Duodenum (tissue), 1 donor: ENCODE measurements around the gene VCAM1.

GRCh38 chr1:96758919-96759825 is 37.6 kb downstream of the PTBP2 start:
- PRO-cap, result no peak

- PRO-cap, result no peak
Measured at GRCh38 chr1:97658571-97659502, 262.0 kb downstream of the DPYD start.

DNA sequence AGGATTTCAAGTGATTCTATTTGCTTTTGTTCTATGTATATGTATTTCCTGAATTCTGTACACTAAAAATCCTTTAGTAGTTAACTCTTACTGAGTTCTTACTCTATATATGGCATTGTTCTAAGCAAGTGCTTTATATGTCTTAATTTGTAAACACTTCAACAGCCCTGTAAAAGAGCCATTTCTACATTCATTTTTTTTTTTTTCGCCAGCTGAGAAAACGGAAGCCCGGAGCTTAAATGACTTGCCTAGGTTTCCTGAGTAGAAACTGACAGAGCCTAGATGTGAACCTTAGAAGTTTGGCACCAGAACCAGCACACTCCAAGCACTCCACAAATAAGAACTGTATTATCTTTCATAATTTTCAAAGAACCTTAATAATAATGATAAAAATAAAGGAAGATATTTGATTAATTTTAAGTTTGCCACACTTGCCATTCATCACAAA is 71.5 kb downstream of the DPYD start:
- PRO-cap, result no peak

GRCh38 chr1:98045006-98045710 is 124.3 kb upstream of the DPYD start:
- PRO-cap, result no peak

DNA sequence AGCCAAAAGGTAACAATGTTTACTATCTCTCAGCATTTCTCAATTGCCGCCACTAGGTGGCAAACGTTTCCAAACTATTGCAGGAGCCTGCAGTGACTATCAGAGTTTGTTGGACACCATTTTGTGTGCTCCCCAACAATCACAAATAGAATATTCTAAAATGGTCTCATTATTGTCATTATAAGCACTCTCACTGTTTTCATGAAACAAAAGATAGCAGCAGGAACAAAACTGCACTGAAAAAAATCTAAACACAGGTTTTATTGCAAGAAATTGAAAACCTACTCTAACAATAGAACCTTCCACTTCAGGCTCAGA is 83.9 kb upstream of the PLPPR4 start:
- PRO-cap, result no peak

DNA sequence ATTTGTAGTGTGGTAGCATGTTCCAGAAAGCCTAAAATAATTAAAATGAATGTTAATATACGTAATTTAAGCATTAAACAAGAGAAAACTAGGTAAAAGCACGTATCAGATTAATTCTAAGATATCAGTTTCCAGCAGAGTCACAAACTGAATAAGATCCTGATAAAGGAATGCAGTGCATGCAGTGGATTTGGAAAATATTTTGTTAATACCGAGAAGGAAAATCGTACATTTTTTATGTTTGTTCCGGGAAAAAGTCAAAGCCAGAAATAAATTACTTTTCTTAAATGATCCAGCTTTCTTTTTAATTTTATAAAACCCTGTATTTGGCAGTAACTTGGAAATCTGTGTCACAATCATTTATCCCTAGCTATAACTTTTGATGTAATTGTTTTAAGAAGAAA is 904 bp downstream of the PALMD start:
- PRO-cap, result no peak

DNA sequence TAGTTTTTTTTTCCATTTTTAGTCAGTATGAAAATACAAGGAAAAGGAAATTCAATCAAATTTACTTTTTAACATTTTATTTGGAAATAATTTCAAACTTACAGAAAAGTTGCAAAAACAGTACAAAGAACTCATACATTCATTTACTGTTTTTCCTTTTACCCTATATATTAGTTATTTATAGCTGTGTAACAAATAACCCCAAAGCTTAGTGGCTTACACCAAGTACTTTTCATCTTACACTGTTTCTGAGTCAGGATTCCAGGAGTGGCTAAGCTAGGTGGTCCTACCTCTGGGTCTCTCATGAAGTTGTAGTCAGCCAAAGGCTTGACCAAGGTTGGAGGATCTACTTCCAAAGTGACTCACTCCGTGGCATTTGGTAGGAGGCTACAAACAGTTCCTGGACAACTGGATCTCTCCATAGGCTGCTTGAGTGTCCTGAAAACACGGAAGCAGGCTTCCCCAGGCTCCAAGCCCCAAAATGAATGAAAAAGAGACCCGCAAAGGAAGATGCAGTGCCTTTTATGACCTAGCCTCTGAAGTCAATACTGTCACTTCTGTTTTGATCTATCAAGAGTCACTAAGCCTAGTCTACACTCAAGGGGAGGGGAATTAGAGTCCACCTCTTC is 1.2 kb upstream of the MFSD14A start:
- PRO-cap, result no peak

GRCh38 chr1:100186784-100186983 is 8.6 kb upstream of the LRRC39 start:
- PRO-cap, result no peak

GRCh38 chr1:100240670-100241048 is 9.0 kb downstream of the DBT start:
- PRO-cap, result no peak

DNA sequence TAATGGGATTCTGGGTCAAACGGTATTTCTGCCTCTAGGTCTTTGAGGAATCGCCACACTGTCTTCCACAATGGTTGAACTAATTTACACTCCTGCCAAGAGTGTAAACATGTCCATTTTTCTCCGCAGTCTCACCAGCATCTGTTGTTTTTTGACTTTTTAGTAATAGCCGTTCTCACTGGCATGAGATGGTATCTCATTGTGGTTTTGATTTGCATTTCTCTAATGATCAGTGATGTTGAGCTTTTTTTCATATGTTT is 53.5 kb downstream of the CDC14A start:
- PRO-cap, result no peak

DNA sequence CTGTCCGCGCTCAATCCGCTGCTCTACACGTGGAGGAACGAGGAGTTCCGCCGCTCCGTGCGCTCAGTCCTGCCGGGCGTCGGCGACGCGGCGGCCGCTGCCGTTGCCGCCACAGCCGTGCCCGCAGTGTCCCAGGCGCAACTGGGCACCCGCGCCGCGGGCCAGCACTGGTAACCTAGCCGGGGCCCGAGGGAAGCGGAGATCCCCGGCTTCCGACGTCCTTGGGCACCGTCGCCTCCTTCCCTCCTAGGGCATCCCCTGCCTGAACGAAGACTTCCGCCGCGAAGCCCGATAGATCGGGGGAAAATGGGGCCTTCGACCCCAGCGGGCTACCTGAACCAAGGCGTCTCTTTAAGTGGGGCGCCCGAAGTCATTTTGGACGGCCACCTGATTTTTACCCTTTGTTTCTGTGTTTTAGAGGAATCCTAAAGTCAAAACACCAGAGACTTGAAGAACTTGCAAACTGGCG is 2.0 kb downstream of the GPR88 start:
- PRO-cap, result no peak

- PRO-cap, result unidirectional peak, plus-strand start at chr1:100719742
Measured at GRCh38 chr1:100719259-100719908, at the start of gene VCAM1. Gene VCAM1 (plus strand): TSS chr1:100719742.

DNA sequence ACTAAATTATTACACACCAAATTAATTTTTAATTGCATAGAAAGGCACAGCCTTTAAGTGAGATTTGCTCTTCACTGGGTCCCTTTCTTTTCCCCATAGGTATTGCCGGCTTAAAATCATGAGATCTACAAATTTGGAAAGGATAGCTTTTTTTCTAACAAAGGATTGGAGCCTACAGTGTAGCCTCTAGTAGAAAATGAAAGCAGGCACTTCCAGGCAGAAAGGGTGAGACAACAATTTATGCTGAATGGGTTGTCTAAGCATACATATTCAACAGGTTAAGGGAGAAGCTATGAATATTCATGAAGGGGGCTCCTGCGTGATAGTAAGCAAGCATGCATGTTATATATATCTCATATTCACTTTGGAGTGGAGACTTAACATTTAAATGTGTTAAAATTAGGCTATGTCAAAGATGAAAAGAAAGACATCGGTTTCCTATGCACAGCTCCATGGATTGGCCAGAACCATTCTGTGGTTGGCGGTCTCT is 65.9 kb downstream of the VCAM1 start:
- PRO-cap, result no peak

DNA sequence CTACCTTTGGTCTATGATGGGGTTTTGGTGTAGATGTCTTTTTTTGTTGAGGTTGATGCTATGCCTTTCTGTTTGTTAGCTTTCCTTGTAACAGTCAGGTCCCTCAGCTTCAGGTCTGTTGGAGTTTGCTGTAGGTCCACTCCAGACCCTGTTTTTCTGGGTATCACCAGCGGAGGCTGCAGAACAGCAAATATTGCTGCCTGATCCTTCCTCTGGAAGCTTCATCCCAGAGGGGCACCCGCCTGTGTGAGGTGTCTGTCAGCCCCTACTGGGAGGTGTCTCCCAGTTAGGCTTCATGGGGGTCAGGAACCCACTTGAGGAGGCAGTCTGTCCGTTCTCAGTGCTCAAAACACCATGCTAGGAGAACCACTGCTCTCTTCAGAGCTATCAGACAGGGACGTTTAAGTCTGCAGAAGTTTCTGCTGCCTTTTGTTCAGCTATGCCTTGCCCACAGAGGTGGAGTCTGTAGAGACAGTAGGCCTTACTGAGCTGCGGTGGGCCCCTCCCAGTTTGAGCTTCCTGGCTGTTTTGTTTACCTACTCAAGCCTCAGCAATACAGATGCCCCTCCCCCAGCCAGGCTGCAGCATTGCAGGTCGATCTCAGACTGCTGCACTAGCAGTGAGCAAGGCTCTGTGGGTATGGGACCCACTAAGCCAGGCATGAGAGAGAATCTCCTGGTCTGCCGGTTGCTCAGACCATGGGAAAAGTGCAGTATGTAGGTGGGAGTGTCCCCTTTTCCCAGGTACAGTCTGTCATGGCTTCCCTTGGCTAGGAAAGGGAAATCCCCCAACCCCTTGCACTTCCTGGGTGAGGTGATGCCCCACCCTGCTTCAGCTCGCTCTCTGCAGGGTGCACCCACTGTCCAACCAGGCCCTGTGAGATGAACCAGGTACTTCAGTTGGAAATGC is 53.5 kb downstream of the SLC30A7 start:
- PRO-cap, result no peak

DNA sequence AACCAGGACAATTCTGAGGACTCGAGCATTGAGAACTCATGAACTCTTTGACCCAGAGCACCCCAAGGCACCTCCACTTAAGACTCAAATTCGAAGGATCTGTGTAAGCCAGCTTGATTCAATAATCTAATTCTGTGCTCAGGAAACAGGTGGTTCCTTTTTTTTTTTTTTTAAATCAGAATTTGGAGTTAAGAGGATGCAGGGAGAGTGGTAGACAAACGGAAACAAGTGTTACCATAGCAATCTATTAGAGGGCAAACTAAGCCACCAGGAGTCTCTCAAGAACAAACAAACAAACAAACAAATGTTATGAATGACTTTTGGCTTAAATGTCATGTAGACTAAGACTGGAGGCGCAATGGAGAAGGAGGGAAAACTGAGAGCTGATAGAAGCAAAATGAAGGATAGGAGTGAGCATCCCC is 53.8 kb upstream of the DPH5 start:
- PRO-cap, result no peak

- PRO-cap, result no peak
Measured at GRCh38 chr1:101342839-101343213, 106.0 kb downstream of the S1PR1 start.

DNA sequence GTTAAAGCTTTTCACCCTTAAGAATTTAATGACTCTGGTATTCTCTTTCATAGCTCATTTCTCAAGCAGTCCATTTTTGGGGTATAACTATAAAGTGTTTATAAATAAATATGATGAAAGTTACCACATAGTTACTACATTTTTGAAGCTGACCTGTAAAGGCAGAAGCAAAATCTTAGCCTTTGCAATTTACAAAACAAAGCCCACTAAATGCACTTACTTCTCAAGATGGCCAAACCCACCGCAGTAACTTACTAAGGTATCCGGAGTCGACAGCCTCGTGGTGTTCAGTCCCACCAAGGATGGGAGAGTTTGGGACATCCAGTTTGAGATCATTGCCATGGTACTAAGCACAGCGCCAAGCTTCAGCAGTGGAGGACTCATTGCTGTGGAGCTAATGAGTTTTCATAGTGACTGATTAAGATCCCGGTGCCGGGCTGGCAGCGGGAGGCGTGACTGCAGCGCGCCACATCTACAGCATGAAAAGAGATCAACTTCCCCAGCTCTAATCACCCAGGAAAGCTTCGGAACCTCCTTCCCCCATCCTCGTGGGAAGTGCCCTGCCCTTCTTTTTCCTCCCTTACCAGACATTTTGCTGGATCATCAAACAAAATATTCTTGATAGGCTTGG is 150.0 kb downstream of the OLFM3 start:
- PRO-cap, result no peak

GRCh38 chr1:107369957-107370400 is 229.1 kb downstream of the NTNG1 start:
- PRO-cap, result no peak

GRCh38 chr1:107596035-107596520 is 368.9 kb downstream of the VAV3 start:
- PRO-cap, result no peak

- PRO-cap, result no peak
Measured at GRCh38 chr1:107897282-107897989, 67.5 kb downstream of the VAV3 start.